Cardiac fibroblast (primary cell): ENCODE measurements around the genes DDIT4 and CFAP70.

- RRBS: no CpG with 5 or more reads among the region's 16 CpGs
Observed at GRCh38 chr10:72067628-72068276, 20.6 kb downstream of the SPOCK2 start.

DNA sequence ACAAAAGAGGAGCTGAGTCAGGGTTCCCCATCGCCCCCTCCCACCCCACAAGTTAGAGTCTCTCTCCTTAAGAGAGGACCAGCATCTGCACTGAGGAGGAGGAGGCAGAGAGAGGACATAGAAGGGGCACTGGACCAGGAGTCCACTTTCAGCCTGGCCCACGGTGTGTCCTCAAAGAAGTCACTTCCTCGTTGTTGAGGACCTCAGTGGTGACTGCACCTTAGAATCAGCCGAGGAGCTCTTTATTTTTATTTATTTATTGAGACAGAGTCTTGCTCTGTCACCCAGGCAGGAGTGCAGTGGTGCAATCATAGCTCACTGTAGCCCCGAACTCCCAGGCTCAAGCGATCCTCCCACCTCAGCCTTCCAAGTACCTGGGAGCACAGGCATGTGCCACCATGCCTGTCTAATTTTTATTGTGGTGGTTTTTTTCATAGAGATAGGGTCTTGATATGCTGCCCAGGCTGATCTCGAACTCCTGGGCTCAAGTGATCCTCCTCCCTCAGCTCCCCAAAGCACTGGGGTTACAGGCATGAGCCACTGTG lies 11.4 kb downstream of the SPOCK2 start:
- RRBS: no CpG with 5 or more reads among the region's 7 CpGs

DNA sequence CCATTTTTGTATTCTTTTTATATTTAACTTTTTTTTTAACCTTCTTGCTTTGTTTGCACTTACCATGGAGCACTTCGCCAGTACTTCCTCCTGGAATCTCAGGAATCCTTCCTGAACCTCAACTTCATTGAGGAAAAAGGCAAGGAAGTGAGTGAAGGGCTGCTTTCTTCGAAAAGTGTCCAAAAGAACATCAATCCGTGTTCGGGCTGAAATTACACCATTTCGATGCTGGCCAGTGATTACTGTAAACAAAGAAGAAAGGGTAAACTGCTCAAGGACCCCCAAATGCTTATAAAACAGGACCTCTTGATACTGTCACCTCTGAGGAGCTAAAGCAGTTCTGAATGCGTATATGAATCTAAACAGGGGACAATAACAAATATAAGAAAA lies 19.1 kb upstream of the ANAPC16 start:
- RRBS: no CpG with 5 or more reads among the region's 6 CpGs

- RRBS: no CpG with 5 or more reads among the region's 11 CpGs
Observed at GRCh38 chr10:72238410-72239090, 22.5 kb upstream of the ASCC1 start.

- RRBS: no CpG with 5 or more reads among the region's 17 CpGs
Observed at GRCh38 chr10:72273888-72274125, at the start of gene DDIT4. TSS of gene DDIT4 (plus strand) at chr10:72273924.

DNA sequence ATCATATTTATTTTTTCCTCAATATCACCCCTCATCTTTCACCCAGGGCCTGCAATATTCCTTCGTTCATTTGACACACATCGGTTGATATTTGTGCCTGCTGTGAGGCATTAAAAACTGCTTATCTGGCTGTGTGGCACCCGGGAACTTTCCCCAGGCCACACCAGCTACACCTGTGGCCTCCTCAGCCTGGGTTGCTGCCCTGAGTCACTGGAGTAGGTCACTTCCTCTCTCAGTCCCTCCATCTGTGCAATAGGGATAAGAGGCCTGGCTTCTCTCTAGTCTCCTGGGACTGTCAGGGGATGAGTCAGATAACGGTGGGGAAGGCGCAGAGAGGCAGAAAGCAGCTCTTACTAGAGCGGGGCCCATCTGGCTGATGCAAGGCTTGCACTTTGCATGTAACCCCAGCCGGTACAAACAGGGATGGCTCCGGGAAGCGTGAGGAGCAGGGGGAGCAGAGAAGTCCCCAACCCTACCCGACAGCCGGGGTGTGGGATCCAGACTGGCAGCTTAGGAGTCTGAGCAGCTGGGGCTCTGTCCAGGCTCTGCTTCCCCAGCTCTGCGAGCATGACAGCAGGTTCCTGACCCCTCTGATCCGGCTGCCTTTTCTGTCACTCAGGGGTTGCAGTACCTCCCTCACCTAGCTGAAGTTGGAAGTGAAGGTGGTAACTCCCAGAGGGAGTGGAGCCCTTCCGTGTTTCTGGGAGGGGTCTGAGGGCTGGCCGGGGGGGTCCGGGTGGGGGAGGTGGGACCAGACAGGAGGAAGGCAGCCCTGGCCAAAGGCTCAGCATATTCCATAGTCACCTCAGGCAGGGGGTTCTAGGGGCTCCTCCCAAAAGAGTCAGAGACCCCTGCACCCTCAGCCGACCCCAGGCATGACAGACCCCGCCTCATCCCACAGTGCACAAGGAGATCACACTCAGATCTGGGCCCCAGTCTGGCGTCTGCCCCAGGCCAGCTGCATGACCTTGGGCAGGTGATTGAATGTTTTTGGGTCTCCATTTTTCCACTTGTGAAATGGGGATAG lies 33.8 kb downstream of the DNAJB12 start:
- RRBS: 3% methylated on average over 4 of the region's 19 CpGs

DNA sequence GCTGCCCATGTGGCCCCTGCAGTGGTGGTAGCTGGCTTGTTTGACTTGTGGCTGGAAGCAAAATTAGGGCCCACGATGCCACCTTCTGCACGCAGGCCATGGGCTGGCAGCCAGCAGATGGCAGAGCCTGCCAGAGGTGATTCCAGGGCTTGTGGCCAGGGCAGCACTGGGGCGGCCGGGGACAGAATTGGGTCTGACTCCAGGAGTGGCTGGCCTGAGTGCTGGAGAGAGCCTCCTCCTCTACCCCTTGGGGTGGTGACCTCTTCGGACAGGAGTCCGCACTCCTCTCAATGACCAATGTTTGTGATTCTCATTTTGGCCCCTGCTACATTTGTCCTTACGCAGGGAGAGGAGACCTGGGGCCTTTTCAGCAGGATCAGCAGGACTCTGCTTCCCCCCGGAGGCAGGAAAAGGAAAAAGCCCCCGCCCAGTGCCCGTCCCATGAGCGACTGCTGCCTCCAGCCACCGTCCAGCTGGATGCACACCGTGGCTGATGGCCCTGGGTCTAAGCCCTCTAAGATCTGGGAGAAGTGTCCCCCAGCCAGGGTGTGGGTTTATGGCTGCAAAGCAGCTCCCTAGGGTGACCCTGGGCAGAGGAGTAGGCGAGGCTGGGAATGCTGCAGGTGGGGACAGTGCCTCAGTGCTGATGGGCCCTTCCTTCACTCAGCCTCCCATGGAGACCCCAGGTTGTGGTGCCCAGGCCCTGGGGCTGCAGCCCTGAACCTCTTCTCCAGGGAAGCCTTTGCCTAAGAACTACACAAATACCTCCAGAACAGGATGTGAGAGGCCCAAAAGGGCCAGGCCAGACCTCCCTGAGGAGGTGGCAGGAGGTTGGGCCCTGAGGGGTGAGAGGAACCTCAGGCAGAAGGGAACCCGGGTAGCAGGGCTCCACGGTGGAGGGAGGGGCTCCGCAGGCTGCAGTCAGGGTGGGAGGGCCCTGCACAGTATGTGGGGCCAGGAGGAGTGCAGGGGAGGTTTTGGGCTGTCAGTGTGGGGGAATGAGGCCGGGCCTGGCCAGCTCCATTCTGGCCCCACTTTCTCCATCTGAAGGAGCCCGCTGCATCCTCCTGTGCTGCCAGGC lies 26.3 kb downstream of the DNAJB12 start:
- RRBS: no CpG with 5 or more reads among the region's 19 CpGs

DNA sequence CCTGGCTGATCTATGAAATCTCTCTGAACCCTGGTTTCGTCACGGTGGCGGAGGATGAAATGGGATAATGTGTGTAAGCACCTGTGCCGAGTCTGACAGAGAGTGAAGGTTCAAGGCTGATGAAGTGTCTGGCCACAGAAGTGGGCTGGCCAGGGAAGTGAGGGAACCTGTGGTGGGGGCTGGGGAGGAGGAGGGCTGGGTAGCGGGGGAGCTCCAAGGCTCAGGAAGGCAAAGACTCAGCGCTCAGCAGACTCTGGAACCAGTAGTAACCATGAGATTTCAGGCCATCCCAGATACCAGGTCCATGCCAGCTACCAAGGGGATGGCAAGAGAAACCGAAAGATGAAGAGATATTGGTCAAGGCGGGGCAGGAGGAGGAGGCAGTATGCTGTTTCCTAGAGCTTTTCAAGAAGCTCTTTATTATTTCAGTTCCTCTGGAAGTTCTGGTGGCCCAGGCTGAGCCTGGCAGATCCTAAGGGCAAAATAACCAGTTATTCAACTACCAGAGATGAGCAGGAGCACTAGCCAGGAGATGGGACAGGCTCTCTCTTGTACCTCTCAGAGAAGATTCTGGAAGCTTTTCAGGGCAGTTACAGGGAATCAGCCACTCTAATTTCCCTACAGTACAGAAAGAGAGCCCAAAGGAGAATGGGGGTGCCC lies 5.4 kb downstream of the DNAJB12 start:
- RRBS: no CpG with 5 or more reads among the region's 8 CpGs

DNA sequence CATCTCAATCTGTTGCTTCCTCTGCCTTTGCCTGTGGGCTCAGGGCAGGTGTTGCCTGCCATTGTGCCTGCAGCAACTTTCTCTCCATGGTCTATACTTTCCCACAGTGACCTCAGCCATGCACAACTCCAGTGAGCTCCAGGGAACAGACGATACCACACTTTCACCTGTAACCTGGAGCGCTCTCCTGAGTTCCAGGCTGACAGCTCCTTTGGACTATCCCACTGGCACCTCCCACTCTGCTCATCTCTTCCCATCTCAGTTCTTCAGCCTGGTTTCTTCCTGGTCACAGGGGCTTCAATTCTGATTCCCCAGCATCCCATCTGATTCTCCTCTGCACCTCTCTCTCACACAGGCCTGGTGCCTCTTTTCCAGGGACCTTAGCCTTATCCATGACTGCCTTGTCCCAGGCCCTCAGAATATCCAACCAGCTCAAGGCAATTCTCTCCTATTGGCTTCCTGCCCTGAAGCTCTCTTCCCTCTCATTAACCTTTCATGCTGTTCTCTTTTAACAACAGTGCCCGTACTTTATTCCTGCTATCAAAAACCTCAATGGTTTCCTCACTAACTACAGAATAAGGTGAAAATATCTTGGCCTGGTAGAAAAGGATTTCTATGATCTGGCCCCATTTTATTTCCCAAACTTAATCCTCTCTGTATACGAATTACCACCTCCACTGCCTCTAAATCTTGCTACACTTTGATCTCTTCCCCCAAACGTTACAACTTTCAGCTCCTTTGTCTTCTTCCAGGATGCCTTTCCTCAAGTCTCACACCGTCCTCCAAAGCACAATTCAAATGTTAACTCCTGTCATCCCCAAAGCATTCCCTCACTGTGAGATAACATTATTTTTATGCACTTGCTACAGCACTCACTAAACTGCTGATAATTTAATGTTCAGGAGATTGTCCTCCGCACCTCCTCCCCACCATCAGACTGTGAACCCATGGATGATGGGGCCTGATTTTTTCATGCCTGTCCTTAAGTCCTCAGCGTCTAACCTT lies 2.8 kb downstream of the DNAJB12 start:
- RRBS: no CpG with 5 or more reads among the region's 8 CpGs

DNA sequence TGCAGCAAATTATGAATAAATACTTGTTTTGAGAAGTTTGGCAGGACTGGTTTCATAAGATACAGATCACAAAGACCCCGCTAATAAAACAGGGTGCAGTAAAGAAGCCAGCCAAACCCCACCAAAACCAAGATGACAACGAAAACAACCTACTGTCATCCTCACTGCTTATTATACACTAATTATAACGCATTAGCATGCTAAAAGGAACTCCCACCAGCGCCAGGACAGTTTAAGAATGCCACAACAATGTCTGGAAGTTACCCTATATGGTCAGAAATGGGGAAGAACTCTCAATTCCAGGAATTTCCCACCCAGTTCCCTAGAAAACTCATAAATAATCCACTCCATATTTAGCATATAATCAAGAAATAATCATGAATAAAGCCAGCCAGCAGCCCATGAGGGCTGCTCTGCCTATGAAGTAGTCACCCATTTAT lies 20.8 kb downstream of the MICU1 start:
- RRBS: no CpG with 5 or more reads among the region's 4 CpGs

DNA sequence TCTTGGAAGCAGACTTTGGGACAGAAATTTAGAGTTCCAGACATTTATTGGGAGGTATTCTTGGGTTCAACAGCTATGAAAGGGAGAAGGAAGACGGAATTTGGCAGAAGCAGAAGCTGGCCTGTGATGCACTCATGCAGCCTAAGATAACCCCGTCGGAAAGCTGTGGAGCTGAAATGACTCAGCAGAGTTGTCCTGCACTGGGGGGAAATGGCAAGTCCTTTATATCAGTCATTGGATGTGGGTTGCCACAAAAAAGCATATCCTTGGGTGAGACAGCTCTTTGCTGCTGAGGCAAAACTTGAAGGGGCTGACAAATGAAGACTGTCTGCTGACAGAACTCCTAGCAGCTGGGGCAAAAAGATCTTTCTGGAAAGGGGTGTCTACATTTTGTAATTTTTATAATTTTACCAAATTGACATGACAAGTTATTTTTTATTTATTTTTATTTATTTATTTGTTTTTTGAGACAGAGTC lies 11.6 kb upstream of the MICU1 start:
- RRBS: no CpG with 5 or more reads among the region's 3 CpGs

GRCh38 chr10:72686924-72687713 lies 4.8 kb upstream of the MCU start:
- RRBS: no CpG with 5 or more reads among the region's 7 CpGs

- RRBS: no CpG with 5 or more reads among the region's 2 CpGs
Observed at GRCh38 chr10:72742532-72743004, 50.6 kb downstream of the MCU start.

DNA sequence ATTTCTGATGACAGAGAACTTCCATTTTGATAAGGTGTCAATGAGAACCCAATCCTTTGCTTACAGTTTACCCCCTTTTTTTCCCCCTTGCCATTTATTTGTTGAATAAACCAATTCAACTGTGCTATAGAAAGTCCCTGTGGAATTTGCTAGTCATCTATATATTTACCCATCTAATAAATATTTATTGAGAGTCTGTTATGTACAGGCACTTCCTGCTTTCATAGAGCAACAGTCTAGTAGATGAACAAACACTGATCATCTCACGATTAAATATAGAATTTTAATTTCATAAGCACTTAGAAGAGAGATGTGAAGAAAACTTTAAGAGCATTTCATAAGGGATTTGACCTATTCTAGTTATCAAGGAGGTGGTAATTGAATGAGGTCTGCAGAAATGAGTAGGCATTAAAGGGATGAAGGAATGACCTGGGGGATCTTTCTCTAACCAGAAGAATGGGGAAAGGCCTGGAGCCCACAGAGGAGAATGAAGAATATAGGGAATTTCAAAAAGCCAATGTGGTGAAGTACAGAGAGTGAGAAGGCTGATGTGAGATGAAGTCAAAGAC lies 87.9 kb upstream of the OIT3 start:
- RRBS: no CpG with 5 or more reads among the region's 1 CpG

DNA sequence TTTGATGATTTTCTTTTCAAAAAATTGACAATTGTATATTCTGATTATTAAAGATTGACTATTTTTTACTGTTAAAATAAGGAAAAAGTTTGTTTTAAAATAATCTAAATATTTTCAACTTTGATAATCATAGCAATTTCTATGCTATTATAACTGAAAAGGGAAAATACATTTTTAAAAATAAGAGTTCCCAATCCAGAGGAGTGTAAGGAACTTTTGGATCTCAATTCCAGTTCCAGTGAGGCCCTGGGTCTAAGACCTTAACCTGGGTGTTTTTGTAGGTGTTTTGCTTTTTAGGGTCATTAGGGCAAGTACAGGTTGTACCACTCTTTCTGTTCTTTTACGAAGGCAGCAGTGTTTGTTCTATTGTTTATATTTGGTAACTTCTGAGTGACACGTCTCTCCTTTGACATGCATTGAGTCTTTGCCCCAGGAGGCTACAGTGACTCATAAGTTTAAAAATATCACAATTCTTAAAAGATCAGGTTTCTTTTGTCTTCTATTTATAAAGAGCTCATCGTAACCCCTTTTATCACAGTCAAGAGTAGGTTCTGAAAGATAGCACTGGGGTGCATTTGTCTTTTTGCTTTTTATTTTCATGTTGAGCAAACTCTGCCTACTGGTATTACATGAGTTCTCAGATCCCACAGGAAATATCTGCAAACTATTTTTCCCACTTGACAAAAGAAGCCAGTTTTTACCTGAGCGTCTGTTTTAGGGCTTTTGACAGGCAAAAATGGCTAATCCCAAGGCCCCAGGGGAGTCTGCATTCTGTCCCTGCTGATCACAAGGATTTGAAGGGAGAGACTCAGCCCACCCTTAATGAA lies 7.7 kb downstream of the NUDT13 start:
- RRBS: no CpG with 5 or more reads among the region's 4 CpGs

DNA sequence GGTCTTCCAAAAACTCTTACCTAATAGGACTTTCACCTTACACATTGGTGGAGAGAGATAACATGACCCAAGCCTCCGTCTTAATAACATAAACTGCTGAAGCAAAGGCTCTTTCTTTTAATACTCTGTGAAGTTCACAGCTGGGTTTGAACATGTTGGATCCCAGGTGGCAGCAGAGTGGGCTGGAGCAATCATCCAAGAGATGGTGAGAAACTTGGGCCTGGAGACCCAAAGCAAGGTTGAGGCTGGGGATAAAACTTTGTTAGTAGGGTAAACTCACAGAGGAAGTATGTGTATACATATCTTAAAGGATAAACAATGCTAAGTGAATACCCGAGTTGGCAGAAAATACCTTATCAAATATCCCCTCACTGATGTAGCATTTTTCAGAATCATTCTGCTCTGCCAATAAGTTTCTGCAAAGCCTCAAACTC lies 751 bp upstream of the DNAJC9 start:
- RRBS: no CpG with 5 or more reads among the region's 2 CpGs

GRCh38 chr10:73357186-73357572 lies 1.5 kb downstream of the CFAP70 start:
- RRBS: no CpG with 5 or more reads among the region's 4 CpGs

- RRBS: 2% methylated on average over 7 of the region's 49 CpGs
Observed at GRCh38 chr10:73357951-73359014, at the start of gene CFAP70. TSS of gene CFAP70 (minus strand) at chr10:73358864.

GRCh38 chr10:73479128-73479949 lies 16.5 kb downstream of the PPP3CB start:
- RRBS: no CpG with 5 or more reads among the region's 6 CpGs